ENCODE measurements around the gene AMZ2.

DNA sequence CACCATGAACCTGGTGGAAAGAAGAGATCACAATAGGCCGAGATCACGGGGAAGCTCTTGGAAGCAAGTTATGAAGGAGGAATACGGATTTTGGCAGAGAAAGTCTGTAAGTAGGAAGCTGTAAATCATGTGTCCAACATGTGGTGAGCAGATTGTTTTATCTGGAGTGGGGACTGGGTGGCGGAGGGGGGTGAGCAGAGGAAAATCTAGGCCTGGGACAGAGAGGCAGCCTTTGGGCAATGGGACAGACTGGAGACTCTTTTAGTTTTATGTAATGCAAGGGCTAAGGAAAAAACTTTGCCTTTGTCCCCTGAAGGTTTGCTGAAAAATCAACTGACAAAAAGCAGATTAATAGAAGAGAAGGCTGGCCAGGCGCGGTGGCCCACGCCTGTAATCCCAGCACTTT is 67.2 kb downstream of the PITPNC1 start:
- RRBS, 2 experiments: no CpG with 5 or more reads among the region's 7 CpGs

DNA sequence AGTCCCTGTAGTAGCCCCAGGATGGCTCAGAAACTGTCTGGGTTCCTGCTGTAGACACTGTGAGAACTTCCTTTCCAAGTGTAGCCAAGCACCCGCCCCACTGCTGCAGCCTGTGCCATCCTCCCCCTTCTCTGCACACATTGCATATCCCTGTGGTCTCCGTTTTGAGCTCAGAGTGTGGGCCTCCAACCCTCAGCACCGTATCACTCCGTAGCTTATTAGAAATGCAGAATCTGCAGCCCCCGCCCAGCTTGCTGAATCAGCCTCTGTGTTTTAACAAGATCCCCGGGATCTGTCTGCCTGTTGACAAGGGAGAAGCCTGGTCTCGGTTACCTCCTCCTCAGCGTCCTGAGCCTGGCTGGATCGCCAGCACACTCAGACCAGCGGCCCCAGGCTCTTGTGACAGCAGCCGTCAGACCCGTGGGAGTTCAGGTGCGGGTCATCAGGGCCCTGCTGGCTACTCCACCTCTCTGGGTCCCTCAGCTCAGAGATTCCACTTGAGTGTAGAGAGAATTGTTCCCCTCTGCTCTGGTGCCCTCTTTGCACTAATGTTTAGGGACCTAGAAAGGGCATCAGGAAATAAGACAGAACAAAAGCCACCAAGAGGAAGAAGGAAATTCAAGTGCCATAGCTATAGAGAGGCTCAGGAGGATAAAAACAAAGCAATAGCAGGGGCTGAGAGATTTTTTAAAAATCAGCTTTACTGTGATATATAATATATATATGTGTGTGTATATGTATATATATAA is 92.3 kb downstream of the PITPNC1 start:
- RRBS, 2 experiments: no CpG with 5 or more reads among the region's 13 CpGs

- RRBS, 2 experiments: no CpG with 5 or more reads among the region's 14 CpGs
These were observed 155.4 kb downstream of the PITPNC1 start for GRCh38 chr17:67532263-67533028.

DNA sequence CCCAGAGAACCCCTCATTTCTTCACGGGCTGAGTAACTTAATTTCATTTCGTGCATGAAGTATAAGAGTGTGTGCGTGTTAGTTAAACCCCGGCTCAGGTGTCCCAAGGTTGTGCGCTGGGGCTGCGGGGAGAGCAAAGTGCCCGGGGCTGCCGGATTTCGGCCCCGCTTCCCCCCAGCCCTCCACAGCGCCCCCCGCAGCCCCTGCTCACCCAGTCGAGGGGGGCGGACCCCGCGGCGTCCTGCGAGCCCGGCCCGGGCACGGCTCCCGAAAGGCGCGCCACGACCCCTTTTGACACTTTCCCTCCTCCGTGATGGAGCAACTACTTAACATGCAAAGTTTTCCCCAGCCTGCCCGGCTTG is 756 bp downstream of the C17orf58 start:
- RRBS, 2 experiments: 2 to 13% methylated on average over 11 to 18 of the region's 27 CpGs

DNA sequence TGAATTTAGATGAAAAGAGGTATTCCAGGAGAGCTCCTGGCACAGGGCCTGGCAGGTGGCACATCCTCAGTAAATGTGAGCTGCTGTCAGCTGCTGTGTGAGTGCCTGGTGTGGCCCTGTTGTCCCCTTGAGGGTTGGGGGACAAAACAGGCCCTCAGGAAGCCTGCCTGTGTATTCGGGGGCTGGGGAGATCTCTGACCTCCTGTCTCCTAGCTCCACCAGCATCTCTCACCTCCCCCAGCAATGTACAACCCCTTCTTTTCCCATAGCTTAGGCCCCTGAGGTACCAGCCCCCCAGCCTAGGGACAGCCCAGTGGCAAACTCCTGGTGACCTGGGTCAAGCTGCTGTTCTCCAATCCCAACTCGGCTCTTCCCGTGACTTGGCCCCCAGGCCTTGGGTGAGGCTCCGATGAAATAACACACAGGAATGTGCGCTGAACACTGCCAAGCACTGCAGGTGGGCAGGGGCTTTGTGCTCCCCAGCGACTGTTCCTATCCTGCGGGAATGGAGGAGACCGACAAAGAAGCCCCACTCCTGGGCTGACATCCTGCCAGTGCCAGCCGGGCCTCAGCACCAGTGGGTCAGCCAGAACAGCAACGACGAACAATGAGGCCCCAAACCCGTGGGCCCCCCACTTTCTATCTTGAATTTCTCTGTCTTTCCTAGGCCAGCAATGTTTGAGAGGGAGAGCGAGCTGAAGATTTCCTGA is 63.7 kb upstream of the AMZ2 start:
- RRBS, 2 experiments: no CpG with 5 or more reads among the region's 13 CpGs

GRCh38 chr17:68195984-68196785 is 51.7 kb upstream of the AMZ2 start:
- RRBS, 2 experiments: 2% methylated on average over 3 of the region's 60 CpGs

- RRBS, 2 experiments: no CpG with 5 or more reads among the region's 10 CpGs
These were observed 25.2 kb upstream of the AMZ2 start for GRCh38 chr17:68222548-68223103.

- RRBS, 2 experiments: no CpG with 5 or more reads among the region's 16 CpGs
These were observed 19.1 kb upstream of the AMZ2 start for GRCh38 chr17:68228546-68229306.

GRCh38 chr17:68247138-68248186 is at the start of gene AMZ2:
AMZ2 (plus strand) TSS chr17:68248043.
- RRBS, 2 experiments: under 1 to 1% methylated on average over 26 to 27 of the region's 103 CpGs

- RRBS, 2 experiments: no CpG with 5 or more reads among the region's 28 CpGs
These were observed 78.9 kb downstream of the WIPI1 start for GRCh38 chr17:68377959-68379331.

DNA sequence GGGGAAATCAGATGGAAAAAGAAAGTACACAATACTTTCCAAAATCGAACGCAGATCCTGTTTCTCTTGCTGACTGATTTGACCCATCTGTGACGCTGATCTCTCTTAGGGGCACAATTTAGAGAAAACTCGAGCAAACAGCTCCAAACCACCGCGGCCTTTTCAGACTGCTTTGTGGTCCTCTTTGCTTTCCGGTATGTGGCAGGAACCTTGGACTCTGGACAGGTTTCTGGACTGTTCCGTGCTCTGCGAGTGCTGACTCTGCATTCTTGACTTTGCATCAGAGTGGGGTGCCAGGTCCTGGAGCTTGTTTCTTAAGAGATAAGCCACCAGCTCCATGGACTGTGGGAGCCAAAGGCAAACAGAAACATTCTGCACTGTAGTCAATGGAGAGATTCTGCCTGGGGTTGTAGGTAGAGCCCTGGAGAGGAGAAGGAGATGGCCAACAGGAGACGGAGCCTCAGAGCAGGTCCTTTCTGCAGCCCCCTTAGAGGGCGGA is 65.7 kb downstream of the WIPI1 start:
- RRBS, 2 experiments: no CpG with 5 or more reads among the region's 11 CpGs

GRCh38 chr17:68399008-68399428 is 58.3 kb downstream of the WIPI1 start:
- RRBS, 2 experiments: no CpG with 5 or more reads among the region's 9 CpGs

DNA sequence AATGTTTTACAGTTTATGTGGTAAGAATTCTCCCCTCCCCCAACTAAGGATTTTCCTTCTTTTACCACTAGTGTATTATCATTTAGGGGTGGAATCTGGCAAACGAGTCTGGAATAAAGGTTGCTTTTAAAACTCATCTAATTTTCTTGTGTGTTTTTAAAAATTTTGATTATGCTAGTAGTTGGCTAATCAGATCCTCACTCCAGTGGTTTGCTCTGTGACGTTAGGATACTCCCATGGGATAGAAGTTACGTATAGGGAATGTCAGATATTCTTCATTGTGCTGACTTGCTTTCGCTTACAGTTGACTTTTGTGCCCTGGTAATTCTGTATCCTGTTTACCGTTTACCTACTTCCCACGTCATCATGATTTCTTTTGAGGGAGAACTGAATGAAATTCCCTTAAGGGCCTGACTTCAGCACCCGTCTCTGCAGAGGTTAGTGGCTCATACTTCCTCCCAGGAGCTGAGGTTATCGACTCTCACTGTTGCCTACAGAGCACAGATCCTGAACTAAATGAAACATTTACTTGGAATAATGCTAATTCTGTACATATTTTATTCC is 2.5 kb downstream of the PRKAR1A start:
- RRBS, 2 experiments: no CpG with 5 or more reads among the region's 8 CpGs

DNA sequence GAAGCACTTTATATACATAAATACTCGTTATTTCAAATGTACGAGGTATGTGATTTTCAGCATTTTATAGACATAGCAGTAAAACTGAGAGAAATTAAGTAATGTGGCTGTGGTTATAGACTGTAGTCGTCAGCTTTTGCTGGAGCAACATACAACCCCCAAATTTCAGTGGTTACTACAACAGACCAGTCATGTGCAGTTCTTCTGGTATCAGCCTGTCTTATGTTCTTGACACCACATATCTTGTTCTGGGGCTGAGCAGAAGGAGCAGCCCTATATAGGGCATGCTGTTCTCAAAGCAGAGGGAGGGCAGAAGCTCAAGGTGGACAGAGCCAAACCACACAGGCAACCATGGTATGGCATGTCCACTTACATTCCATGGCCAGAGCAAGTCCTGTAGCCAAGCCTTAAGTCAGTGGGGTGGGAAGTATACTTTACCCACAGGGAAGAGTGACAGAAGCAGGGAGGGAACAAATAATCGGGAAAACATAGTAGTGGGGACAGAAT is 7.7 kb downstream of the PRKAR1A start:
- RRBS, 2 experiments: no CpG with 5 or more reads among the region's 4 CpGs

- RRBS, 2 experiments: no CpG with 5 or more reads among the region's 6 CpGs
These were observed 18.9 kb downstream of the FAM20A start for GRCh38 chr17:68582194-68582691.

- RRBS, 2 experiments: no CpG with 5 or more reads among the region's 7 CpGs
These were observed 4.5 kb downstream of the FAM20A start for GRCh38 chr17:68596403-68597296.

- RRBS, 2 experiments: no CpG with 5 or more reads among the region's 3 CpGs
These were observed 3.3 kb downstream of the FAM20A start for GRCh38 chr17:68597834-68598293.

DNA sequence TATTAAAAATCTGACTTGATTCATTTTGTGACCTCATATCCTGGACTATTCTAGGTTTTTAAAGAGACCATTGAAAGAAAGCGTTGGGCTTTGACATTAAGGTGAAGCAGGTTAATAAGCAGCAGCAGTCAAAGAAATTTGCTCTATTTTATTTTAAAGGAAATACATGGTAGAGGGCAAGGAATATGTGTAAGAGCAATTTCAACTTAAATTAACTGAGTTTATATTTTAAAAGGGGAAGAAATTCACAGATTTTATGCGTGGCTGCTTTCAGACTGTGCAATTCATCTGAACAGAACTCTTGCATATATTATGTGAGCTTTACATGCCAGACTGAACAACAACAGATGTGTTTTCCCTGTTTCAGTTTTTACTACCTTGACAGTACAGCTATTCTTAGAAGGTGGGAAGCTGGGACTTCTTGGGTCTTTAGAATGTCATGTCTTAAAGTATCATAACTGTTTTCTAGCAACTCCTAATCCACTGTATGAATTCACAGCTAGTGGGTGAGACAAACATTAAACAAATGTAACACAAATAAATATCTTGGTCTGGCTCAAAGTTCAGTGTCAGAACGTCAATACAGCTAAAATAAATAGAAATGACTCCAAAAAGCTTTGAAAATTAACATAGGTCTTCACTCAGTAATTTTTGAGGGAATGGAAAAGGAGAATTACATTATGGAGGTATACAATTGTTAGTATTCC is 10.5 kb upstream of the FAM20A start:
- RRBS, 2 experiments: no CpG with 5 or more reads among the region's 3 CpGs

GRCh38 chr17:68641554-68642315 is 40.6 kb upstream of the FAM20A start:
- RRBS, 2 experiments: no CpG with 5 or more reads among the region's 8 CpGs

DNA sequence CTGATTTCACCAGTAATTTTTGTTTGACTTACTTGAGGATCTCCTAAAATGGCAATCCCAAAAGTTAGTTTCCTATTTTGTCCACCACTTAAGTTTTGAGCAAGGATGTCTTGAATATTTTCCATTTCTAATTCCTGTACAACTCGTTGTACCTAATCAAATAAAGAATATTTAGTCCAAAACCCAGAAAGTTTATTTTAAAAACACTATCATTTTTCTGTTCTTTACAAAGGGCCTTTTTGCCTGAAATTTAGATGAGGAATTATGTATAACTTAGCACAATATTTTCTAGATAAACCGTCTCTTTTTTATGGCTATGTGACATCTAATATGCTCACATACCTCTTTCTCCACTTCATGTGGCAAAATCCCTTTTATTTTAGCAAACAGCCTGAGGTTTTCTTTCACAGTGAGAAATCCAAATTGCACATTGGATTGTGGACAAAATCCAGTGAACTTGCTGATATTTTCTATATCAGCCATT is 33.4 kb downstream of the ABCA9 start:
- RRBS, 2 experiments: no CpG with 5 or more reads among the region's 2 CpGs

Measured in LNCaP clone FGC (cell line).